Vein endothelial cell (primary cell): ENCODE measurements around a stretch of chr22.

GRCh38 chr22:25086480-25087084, 113.1 kb upstream of the CRYBB3 start:
- CAGE, long polyA plus RNA: no peak

DNA sequence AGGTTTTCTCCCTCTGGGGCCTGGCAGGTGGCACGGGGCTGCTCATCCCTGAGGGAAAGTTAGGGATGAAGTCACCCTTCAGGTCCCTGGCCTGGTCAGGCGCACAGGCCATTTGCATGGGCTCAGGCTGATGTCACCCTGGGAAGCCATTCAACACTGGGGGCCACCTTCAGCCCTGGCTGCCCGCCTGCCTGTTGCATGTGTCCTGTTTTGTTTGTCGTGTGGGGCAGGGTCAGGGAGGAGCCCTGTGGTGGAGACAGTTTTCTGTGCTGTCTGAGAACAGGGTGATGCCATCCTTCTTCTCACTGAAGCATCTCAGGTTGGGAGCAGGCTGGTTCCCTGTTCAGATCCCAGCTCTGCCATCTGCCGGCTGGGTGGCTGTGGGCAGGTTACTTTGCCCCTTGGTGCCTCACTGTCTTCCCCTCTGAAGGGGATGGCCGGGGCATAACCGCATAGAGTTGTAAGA, 68.2 kb upstream of the CRYBB3 start:
- CAGE, long polyA plus RNA: no peak

DNA sequence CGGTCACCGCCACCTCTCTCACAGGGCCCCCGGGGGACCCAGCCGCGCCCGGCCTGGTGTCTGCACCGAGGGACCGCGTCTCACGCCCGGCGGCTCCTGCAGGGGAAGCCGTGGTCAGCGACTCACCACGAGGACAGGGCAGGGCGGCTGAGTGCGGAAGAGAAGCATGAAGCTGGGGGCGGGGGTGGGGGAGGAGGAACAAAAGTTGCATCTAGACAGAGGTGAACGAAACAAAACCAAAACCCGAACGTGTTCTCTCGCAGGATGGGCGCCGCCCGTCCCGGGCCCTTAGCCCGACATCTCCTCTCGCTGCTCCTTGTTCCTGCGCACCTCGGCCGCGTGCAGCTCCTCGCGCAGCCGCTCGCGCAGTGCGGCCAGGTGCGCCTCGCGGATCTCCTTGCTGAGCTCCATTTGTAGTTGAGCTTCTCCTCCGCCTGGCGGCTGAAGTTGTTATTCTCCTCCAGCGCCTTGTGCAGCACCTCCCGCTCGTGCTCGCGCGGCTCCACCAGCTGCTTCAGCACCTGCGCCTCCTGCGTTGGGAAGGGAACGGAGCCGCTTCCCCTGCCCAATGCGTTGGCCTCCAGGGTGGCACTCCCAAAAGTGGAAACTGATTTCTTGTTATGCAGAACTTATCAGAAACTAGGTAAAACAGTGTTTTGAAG, 20.5 kb upstream of the CRYBB3 start:
- CAGE, long polyA plus RNA: no peak

DNA sequence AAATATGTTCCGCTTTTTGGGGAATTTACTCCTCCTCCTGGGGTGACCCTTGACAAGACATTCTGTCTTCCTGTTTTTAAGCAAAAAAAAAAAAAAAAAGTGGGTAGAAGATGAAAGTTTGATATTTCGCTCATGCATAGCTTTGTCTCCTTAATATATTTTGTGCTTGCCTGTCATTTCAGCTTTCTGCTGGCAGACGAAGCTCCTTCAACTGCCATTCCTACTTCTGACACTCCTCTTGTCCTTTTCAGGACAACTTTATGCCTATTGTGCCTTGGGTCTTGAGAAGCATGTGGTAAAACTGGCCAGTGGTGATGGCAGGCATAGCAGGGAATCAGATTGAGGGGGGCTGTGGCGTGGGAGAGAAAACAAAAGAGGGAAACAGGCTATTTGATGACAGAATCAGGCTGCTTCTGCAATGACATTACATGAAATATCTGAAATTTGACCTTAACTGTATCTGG, 1.3 kb upstream of the GRK3 start:
- CAGE, long polyA plus RNA: no peak

DNA sequence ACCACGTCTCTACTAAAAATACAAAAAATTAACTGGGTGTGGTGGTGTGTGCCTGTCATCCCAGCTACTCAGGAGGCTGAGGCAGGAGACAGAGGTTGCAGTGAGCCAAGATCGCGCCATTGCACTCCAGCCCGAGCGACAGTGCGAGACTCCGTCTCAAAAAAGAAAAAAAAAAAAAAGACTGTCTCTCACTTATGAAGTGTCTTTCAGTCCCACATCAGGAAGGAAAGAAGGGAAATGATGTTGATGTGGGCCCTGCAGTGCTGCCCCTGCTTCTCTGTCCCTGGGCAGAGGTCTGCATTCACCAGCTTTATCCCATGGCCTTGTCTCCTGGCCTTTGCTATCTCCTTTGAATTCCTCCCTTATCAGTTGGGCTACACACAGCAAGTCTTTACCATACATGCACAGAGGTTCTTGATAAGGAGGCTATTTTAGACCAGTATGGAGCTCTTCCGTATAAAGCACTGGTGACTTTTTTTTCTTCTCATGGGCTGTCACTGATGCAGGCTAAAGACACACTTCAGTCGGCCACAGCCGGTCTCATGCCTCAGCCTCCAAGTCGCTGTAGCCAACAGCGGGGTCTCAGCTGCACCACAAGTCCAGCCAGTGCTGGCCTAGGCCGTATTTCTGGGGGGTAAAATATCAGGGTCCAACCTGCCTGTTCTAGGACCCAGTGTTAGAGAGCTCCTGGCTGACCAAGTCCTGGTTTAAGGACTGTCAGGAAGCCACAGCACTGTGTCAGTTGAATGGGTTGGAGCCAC, 20.1 kb downstream of the MYO18B start:
- CAGE, long polyA plus RNA: no peak

- CAGE, long polyA plus RNA: no peak
Measured at GRCh38 chr22:25844200-25844570, 102.2 kb downstream of the MYO18B start.

DNA sequence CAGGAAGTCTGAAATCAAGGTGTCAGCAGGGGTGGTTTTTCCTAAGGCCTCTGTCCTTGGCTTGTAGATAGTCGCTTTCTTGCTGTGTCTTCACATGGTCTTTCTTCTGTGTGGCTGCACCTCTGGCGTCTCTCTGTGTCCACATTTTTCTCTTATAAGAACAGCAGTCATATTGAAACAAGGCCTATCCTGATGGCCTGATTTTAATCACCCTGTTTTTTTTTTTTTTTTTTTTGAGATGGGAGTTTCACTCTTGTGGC, 137.0 kb upstream of the SEZ6L start:
- CAGE, long polyA plus RNA: no peak

- CAGE, long polyA plus RNA: no peak
Measured at GRCh38 chr22:26464156-26464694, 19.4 kb downstream of the HPS4 start.

DNA sequence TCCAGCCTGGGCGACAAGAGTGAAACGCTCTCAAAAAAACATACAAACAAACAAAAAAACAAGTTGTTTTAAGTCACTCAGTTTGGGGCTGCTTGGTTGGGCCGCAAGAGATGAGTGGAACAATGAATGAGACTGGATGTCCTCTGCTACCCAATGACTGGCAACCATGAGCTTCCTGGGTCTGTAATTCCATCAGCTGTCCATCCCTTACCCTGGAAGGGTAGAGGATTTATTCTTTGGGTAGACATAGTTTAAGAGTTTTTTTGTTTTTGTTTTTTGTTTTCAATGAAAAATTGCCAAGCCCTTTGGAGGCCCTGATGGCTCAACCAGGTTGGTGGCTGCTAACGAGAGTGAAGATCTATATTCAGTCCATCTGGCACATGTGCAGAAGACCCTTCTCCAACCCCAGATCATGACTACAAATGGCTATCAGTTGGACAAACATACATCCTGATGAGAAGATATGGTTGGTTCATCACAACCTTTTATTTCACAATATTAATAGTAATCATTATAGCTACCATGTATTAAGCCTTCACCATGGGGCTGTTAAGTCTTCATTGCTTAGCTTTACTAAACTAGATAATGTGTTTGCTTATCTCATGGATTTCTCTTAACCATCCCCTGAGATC, 9.4 kb upstream of the TFIP11 start:
- CAGE, long polyA plus RNA: no peak

GRCh38 chr22:26643543-26643973, 21.8 kb downstream of the CRYBA4 start:
- CAGE, long polyA plus RNA: no peak

GRCh38 chr22:27116080-27116294, 494.2 kb downstream of the CRYBA4 start:
- CAGE, long polyA plus RNA: no peak

GRCh38 chr22:27242717-27243325, 558.7 kb downstream of the MN1 start:
- CAGE, long polyA plus RNA: no peak

GRCh38 chr22:27299117-27299666, 502.4 kb downstream of the MN1 start:
- CAGE, long polyA plus RNA: no peak

GRCh38 chr22:27662395-27663269, 138.9 kb downstream of the MN1 start:
- CAGE, long polyA plus RNA: no peak

- CAGE, long polyA plus RNA: no peak
Measured at GRCh38 chr22:27744029-27744703, 57.4 kb downstream of the MN1 start.

DNA sequence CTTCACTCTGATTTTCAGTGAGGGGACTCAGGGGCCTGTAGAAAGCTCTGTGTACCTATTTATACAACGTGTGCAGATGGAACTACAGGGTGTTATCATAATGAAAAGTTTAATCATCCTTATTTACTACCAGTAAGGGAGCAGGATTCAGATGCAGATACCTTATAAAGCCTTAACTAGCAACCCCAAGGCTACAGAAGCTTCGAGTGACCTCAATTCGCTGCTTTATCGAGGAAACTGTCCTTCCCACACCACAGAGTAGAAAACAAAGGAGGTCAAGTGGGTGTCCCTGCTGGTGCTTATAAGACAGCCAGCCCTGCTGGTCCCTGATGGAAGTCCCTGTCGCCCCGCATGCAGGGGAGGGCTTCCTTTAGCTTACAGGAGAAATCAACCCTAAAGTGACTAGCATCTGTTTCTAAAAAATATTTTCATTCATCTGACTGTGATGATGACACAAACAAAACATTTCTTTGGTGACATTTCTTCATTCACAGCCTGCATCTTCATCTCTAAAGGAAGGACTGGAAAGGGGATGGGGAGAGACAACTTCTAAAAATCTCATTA, 7.3 kb downstream of the MN1 start:
- CAGE, long polyA plus RNA: no peak

GRCh38 chr22:27798619-27799015, 2.9 kb downstream of the MN1 start:
- CAGE, long polyA plus RNA: no peak

DNA sequence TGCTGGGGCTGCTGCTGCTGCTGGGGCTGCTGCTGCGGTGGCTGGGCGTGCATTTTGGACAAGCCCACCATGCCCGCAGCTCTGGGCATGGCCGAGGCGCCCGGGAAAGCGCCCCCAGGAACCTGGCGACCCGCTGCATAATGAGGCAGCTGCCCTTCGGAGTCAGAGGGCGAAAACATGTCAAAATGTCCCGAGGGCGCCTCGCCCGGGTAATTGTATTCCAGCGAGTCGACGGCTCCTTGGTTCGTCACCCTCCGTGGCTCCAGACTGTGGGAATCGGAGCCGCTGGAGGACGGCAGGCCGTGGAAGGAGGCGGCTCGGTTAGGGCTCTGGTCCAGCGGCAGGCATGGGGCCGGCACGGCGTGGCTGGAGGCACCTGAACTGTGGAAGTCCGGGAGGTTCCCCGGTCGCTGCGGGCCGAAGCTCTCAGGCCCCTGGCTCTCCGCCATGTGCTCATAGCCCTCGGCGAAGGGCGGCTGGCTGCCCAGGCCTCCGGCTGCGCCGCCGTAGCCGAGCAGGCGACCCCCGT, 1.9 kb downstream of the MN1 start:
- CAGE, long polyA plus RNA: no peak

GRCh38 chr22:27892127-27892613, 26.9 kb downstream of the PITPNB start:
- CAGE, long polyA plus RNA: no peak

GRCh38 chr22:27930347-27930671, 11.3 kb upstream of the PITPNB start:
- CAGE, long polyA plus RNA: no peak